Hair follicular keratinocyte (primary cell): ENCODE measurements around the gene MUC4.

DNA sequence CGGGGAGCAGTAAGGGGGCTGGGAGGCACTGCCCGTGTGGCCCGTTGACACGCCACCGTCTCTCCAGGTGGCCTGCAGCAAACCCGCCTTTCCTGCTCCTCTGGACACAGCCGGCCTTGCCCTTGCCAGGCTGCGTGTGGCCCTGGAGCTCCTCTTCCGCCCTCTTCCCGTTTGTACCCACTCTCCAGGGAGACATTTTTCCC lies 184.0 kb downstream of the XXYLT1 start:
- RAMPAGE, long total RNA = no peak

DNA sequence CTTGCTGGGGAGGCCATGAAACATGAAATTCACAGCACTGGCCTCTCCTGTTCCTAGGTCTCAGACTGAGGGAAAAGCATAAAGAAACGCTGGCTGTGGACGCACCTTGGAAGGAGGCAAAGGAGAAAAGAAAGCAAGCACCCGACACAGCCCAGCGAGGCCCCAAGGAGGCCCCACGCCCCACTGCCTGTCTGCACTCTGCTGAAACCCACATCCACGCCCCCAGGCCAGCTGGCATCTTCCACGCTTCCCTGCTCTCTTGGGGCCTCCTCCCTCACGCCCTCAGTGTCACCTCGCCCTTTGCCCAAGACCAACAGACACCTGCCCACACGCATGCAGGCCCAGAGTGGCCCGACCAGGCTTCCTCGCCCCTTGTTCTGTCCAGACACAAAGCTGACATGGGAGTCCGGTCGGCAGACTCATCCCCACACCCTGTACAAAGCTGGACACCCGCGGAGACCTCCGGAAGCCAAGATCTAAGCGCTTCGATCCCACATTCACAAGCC lies 176.8 kb downstream of the XXYLT1 start:
- RAMPAGE, long total RNA = no peak

DNA sequence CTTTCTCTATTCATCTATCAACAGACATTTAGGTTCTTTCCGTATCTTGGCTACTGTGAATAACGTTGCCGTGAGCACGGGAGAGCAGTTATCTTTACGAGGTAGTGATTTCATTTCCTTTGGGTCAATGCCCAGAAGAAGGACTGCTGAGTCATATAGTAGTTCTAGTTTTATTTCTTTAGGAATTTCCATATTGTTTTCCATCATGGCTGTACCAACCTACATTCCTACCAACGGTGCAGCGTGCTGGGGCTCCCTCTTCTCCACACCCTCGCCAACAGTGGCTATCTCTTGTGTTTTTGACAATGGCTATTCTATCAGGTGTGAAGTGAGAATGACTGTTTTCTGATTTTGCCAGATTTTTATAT lies 168.3 kb downstream of the XXYLT1 start:
- RAMPAGE, long total RNA = no peak

GRCh38 chr3:195223103-195223845 lies 47.7 kb downstream of the XXYLT1 start:
- RAMPAGE, long total RNA = no peak

- RAMPAGE, long total RNA = no peak
These were observed 32.3 kb downstream of the XXYLT1 start for GRCh38 chr3:195238669-195239142.

DNA sequence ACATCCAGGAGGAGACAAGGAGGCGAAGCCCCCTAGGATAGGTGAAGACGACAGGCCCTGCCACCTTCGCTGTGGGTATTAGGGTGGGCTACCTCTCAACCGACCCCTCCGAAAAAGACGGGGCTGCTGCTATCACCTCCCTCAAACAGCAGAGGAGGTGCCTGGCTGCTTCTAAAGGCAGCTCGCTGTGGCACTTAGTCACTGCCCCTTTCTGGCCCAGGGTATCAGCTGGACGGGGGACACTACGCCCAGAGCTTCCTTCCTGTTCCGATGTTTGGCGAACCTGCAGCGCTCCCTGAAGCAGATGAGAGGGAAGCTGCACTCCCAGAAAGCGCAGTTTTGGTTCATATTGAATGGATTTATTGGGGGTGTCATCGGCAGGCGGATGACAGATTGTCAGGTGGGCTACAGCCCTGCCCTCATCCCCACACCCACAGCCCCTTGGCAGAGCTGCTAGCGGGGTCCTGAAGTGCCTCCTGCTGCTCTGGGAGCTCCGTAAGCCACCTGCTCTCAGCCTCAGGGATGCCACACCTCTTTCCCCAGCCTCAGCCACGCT lies 10.3 kb downstream of the XXYLT1 start:
- RAMPAGE, long total RNA = no peak

DNA sequence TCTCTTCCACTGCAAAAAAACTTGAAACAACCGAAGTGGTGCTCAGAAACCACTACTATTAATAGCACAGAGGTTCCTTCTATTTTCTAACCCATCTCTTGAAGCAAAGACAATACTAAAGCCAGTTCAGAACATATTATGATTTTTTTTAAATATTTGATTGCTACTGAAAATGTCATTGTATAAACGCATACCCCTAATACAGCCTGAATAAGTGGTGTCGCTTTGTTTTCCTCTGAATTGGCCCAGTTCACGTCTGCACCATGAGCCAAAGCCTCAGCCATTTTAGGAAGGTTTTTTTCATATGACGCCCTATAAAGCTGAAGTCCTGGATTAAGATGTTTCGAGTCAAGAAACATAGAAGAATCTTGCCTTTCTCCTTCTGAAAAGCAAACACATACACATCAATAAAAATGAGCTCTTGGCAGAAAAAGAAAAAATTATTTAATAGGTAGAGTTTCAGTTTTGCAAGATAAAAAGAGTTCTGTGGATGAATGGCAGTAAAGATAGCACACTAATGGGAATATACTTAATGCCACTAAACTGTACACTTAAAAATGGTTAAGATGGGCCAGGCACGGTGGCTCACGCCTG lies 21.2 kb upstream of the XXYLT1 start:
- RAMPAGE, long total RNA = no peak

DNA sequence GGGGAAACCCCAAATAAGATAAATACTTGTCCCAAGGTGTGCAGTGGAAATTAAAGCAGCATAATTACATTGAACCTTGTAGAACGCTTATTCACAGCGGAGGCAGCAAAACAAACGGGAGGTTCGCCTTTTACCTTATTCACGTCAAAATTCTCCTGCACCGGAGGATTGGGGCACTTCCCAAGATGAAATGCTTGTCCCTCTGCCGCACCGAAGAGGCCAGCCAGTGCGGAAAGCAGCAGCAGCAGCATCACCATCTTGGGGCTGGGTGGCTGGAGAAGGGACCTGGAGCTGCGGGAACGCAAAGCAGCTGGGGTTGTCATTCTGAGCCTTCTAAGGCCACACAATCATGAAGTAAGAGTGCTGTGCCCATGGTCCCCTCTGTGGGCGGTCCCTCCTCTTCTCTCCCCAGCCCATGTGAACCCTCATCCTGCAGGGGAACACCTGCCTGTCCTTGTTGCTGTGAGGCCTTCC lies 4.5 kb downstream of the APOD start:
- RAMPAGE, long total RNA = no peak

DNA sequence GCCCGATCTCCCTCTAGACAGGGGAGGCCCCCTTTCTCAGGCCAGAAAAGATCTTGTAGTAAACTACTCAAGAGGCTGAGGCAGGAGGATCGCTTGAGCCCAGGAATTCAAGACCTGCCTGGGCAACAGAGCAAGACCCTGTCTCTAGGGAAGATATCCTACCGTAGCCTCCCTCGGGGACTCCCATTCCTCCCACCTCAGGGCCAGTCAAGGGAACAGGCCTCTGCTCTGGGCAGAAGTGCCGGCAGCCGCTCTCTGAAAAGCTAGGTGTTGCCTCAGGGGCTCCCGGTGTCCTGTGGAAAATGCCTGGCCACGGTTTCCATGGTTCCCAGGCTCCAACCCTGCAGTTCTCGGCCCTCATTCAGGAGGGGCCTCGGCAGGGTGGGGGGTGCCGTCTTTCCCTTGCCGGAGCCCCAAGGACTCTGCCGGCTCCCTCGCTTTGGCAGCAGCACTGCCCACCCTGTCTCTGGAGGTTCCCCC lies 34.0 kb upstream of the APOD start:
- RAMPAGE, long total RNA = no peak

DNA sequence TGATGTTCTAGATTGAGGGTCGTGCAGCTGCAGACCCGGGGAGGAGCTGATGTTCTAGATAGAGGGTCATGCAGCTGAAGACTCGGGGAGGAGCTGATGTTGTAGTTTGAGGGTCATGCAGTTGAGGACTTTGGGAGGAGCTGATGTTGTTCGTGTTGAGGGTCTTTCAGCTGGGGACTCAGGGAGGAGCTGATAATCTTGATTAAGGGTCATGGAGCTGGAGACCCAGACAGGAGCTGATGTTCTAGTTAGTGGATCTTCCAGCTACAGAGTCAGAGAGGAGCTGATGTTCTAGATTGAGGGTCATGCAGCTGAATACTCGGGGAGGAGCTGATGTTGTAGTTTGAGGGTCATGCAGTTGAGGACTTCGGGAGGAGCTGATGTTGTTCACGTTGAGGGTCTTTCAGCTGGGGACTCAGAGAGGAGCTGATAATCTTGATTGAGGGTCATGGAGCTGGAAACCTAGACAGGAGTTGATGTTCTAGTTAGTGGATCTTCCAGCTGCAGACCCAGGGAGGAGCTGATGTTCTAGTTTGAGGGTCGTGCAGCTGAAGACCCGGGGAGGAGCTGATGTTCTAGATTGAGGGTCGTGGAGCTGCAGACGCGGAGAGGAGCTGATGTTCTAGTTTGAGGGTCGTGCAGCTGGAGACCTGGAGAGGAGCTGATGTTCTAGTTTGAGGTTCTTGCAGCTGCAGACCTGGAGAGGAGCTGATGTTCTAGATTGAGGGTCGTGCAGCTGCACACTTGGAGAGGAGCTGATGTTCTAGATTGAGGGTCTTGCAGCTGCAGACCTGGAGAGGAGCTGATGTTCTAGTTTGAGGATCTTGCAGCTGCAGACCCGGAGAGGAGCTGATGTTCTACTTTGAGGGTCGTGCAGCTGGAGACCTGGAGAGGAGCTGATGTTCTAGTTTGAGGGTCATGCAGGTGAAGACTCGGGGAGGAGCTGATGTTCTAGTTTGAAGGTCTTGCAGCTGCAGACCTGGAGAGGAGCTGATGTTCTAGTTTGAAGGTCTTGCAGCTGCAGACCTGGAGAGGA lies 61.3 kb upstream of the APOD start:
- RAMPAGE, long total RNA = no peak

GRCh38 chr3:195682143-195682810 lies 38.5 kb upstream of the MUC20 start:
- RAMPAGE, long total RNA = no peak

GRCh38 chr3:195805300-195805638 lies 6.5 kb downstream of the MUC4 start:
- RAMPAGE, long total RNA = no peak

GRCh38 chr3:195806053-195806871 lies 5.5 kb downstream of the MUC4 start:
- RAMPAGE, long total RNA = no peak

DNA sequence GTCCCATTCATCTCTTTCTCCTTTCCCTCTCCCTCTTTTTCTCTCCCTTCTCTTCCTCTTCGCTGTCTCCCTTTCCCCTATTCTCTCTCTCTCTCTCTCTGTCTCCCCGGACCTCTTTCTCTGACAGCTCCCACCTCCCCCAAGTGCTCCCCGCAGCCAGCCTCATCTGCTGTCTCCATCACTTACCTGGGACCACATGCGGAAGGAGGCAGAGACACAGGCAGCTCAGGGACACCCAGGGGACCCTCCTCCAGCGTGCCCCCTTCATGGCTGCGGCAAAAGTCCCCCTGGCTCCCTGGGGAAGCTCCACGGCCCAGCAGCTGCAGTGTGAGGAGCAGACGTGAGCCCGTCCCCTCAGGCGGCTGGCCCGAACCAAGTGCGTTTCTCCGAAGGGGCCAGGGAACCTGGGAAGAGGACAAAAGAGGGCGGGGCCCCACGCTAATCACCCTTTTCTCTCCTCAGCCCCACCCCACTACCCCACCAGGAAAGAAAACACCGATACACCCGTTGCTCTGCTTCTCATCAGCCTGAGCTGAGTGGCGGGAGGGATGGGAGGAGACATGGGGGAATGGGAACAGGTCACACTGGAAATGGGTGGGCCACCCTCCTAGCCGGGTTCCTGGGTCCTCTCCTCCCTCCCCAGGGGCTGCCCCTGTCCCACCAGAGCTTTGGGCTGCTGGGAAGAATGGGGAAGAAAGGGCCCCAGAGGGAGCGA lies at the start of gene MUC4:
Gene MUC4 (minus strand): TSS at position 380 of the 715 bp plus-strand sequence.
- RAMPAGE, long total RNA = no peak

DNA sequence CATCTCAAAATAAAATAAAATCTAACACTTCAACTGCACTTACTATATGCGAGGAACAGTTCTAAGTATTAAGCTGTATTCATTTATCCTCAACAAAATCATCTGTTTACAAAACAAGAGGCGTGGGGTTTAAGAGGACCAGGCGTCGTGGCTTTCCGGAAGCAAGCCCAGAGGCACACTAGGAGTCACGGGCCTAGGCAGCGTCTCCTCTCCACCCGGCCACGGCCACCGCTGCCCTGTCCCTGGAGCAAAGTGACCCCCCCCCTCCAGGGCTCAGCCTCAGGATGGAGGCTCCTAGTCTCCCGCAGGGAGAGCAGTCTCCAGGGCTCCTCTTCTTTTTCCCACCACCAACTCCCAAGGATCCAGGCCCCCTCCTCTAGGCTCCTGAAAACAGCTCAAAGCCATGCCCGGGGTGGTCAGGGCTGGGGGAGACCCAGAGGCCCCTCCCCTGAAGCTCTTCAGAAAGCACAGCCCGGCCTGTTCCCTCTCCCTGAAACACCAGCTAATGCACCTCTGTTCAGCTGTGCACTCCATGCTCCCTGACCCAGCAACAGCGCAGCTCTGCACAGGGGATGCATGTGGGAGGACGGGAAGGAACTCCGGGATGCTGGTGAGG lies 16.8 kb downstream of the TNK2 start:
- RAMPAGE, long total RNA = no peak

GRCh38 chr3:195896673-195897530 lies 11.4 kb downstream of the TNK2 start:
- RAMPAGE, long total RNA = no peak

GRCh38 chr3:195953777-195954948 lies 45.8 kb upstream of the TNK2 start:
- RAMPAGE, long total RNA = no peak

DNA sequence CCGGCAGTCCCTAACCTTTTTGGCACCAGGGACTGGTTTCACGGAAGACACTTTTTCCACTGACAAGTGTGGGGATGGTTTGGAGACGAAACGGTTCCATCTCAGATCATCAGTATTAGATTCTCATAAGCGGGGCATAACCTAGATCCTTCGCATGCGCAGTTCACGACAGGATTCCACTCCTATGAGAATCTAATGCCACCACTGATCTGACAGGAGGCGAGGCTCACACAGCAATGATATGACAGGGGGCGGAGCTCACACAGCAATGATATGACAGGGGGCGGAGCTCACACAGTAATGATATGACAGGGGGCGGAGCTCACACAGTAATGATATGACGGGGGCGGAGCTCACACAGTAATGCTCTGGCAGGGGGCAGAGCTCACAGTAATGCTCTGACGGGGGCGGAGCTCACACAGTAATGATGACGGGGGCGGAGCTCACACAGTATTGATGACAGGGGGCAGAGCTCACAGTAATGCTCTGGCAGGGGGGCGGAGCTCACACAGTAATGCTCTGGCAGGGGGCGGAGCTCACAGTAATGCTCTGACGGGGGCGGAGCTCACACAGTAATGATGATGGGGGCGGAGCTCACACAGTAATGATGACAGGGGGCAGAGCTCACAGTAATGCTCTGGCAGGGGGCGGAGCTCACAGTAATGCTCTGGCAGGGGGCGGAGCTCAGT lies 52.5 kb upstream of the TNK2 start:
- RAMPAGE, long total RNA = no peak

DNA sequence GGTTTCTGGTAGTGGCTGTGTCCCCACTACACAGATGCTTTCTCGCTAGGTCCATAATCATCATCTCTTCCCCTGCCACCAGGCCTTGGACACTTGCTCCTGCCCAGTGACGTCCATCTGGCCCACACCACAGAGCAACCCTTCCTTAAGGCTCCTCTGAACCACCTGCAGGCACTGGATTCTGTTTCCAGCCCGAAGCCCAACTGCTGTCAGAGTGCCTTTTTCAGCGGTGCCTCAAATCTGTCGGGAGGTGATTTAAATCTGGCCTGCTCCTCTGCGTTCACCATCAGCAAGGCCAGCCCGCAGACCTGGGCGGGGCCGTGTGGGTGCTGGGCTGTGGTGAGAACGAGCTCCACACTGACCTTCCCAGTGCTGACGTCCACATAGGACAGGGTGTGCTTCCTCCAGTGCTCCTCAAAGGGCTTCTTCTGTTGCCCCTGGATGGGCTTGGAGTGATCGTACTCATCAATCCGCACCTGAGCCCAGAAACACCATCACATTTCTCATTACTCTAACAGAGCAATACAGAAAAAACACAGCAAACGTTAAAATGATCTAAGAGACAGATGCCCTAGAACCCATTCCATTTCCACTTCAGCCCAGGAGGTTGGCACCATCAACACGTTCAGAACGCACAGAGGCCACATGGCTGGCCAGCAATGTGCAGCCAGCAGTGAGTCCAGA lies 56.9 kb upstream of the TNK2 start:
- RAMPAGE, long total RNA = no peak

GRCh38 chr3:195990097-195990487 lies 81.7 kb upstream of the TNK2 start:
- RAMPAGE, long total RNA = no peak